NCI-H460 (cell line): ENCODE results near the genes ADAMTS6 and MAST4.

DNA sequence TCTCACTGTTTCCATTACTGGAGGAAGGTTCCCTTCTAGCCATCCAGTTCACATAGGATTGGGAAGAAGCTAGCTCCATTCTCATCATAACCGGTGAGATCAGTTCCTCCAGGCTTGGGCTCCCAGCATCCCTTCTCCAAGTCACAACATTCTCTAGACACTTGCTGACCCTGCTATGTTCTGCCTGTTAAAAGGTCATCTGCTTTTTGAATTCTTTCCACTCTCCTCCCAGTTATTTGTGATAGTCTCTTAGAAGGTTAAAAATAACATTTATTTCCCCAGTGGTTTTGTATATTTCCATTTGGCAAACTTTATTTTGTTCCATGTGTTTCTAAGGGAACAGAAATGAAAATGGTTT is 269.5 kb downstream of the CWC27 start:
RAMPAGE:
- cytosol, long total RNA, result no peak
- long total RNA, result no peak
- nucleus, long total RNA, result no peak

GRCh38 chr5:65061319-65061966 is 292.7 kb downstream of the CWC27 start:
RAMPAGE:
- cytosol, long total RNA, result no peak
- long total RNA, result no peak
- nucleus, long total RNA, result no peak

RAMPAGE:
- cytosol, long total RNA, result no peak
- long total RNA, result no peak
- nucleus, long total RNA, result no peak
Measured at GRCh38 chr5:65479946-65481159, 1.4 kb downstream of the ADAMTS6 start.

RAMPAGE:
- cytosol, long total RNA, result no peak
- long total RNA, result no peak
- nucleus, long total RNA, result start-site peak on the minus strand at chr5:65481827-65481893, 53 and 19 reads in 2 replicates
Measured at GRCh38 chr5:65481342-65482221, at the start of gene ADAMTS6. Gene ADAMTS6, minus strand, starts transcription at chr5:65481920.

DNA sequence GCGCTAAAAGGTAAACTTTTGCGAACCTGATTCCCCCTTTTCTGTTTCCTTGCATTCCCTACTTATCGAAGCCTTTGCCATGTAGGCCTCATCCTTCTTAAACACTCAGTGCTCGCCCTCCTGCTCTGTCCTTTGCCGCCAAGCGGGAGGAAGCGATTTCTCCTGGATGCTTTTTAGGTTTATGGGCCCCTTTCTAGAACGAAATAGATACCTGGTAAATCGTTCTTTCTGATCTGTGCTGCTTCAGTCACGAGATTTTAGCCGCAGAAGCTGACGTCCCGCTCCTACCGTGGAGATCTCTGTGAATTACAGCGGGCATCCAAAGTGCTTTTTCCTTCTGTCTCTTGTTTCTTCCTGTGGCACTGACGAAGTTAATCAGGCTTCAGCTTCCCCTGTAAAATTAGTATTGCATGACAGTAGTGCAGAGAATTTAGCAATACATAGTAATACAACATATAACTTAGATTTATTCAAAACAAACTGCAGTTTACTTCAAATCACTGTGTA is 323 bp downstream of the SHLD3 start:
RAMPAGE:
- cytosol, long total RNA, result no peak
- long total RNA, result no peak
- nucleus, long total RNA, result no peak

RAMPAGE:
- cytosol, long total RNA, result no peak
- long total RNA, result no peak
- nucleus, long total RNA, result no peak
Measured at GRCh38 chr5:65926938-65927537, 663 bp downstream of the ERBIN start.

GRCh38 chr5:65975194-65976024 is 49.0 kb downstream of the ERBIN start:
RAMPAGE:
- cytosol, long total RNA, result no peak
- long total RNA, result no peak
- nucleus, long total RNA, result no peak

DNA sequence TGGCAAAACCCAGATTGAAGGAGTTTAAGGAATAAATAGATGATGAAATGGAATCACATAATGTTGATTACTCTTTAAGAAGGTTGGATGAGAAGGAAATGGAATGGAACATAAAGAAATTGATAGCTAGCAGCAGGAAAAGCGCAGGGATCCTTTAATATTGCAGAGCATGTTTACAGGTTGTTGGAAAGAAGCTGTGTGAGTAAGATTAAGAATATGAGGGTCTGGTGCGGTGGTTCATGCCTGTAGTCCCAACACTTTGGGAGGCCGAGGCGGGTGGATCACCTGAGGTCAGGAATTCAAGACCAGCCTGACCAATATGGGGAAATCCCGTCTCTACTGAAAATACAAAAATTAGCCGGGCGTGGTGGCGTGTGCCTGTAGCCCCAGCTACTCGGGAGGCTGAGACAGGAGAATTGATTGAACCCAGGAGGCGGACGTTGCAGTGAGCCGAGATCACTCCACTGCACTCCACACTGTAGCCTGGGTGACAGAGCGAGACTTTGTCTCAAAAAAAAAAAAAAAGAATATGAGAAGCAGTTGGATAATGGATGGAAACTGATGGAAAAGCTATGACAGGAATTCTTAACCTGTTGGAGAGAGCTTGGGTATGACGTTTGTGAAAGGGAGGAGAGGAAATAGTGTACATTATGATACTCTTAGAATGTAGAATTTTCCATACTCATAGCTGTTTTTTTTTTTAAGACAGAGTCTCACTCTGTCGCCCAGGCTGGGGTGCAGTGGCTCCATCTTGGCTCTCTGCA is 107.4 kb downstream of the ERBIN start:
RAMPAGE:
- cytosol, long total RNA, result no peak
- long total RNA, result no peak
- nucleus, long total RNA, result no peak

DNA sequence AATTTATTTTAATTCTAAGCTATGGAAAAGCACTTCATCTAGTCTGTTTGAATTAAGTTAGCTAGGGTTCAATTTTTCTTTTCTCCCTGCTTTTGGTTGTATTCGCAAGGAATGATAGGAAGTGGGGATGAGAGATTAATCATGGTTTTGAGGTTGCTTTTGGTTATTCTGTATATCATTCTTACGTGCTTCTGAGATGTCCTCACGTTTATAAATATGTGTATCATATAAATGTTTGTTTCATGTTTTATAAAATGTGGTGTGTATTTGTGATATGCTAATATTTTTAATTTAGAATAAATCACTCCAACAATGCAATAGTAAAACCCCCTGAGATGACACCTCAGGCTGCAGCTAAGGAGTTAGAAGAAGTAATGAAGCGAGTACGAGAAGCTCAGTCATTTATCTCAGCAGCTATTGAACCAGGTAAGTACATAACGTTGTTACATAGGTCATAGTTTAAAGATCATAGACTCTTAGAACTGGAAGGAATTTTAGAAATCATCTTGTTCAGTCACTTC is 19.5 kb downstream of the SREK1 start:
RAMPAGE:
- cytosol, long total RNA, result no peak
- long total RNA, result no peak
- nucleus, long total RNA, result no peak

GRCh38 chr5:66595859-66596871 is at the start of gene MAST4:
Gene MAST4, plus strand, starts transcription at chr5:66596393.
RAMPAGE:
- cytosol, long total RNA, result no peak
- long total RNA, result no peak
- nucleus, long total RNA, result no peak

GRCh38 chr5:66978469-66979204 is 218.0 kb downstream of the CD180 start:
RAMPAGE:
- cytosol, long total RNA, result no peak
- long total RNA, result no peak
- nucleus, long total RNA, result no peak

DNA sequence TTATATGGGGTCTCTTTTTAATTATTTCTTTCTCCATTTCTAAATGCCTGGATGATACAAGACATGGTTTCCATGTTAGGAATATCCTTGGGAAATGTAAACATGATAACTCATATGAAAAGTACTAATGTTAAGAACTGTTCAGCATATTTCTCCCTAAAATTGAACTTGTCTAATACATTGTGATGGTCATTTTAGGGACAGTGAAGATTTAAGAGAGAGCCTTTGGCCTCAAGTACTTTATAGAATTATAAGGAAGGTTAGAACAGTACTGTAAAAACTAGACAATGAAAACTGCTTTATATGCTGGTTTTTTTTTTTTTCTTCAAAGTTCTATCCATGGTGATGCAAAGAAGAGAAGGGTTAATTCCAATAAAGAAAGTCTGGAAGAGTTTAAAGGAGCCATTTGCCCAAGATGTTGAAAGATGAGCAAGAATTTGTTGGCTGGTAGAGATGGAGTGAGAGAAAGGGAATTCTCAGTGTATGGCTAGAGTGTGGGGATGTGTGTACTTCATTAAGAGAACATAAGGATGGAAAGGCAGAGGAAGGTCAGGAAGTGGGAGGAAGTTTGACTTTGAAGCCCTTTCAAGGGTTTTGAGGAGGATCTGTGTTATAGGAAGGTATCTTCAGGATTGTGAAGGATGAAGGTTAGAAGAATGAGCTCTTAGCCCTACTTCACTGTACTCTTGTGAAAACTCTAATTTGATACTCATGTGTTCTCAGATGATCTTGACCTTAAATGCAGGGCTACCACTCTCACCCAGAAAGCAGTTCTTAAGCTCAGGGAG is 141.7 kb downstream of the CD180 start:
RAMPAGE:
- cytosol, long total RNA, result no peak
- long total RNA, result no peak
- nucleus, long total RNA, result no peak

GRCh38 chr5:67062846-67063553 is 133.6 kb downstream of the CD180 start:
RAMPAGE:
- cytosol, long total RNA, result no peak
- long total RNA, result no peak
- nucleus, long total RNA, result no peak

GRCh38 chr5:67063554-67063979 is 133.0 kb downstream of the CD180 start:
RAMPAGE:
- cytosol, long total RNA, result no peak
- long total RNA, result no peak
- nucleus, long total RNA, result no peak

DNA sequence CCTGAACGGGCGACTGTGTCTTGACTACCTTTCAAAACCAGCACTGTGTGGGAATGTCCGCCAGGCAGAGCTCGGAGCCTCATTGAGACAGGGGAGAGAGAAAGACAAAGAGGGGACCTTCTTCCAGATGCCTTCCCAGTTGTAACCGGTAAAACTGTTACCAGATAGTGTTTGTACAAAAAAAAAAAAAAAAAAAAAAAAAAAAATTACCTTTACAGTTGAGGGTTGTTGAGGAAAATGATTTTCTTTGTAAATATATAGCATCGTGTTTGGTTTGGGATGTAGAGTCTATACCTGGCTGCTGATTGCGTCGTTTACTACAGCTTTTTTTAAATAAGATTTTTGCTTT is 29.5 kb downstream of the CD180 start:
RAMPAGE:
- cytosol, long total RNA, result no peak
- long total RNA, result no peak
- nucleus, long total RNA, result no peak

DNA sequence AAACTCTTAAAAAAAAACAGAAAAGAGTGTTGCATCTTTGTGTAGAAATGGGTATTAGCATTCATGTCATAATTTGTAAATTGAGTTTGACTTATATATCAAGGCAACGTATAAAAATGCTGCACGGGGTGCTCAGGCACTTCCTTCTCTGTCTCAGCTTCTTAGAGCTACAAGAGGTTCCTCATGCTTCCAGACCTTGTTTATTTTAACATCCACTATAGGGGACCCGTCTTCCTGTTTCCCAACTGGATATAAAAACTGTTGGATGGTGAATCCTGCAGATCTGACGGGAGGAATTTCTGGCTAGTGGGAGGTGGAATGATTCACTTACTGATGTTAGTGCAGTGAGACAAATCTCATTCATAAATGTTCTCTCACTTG is 108.0 kb upstream of the CD180 start:
RAMPAGE:
- cytosol, long total RNA, result no peak
- long total RNA, result no peak
- nucleus, long total RNA, result no peak

DNA sequence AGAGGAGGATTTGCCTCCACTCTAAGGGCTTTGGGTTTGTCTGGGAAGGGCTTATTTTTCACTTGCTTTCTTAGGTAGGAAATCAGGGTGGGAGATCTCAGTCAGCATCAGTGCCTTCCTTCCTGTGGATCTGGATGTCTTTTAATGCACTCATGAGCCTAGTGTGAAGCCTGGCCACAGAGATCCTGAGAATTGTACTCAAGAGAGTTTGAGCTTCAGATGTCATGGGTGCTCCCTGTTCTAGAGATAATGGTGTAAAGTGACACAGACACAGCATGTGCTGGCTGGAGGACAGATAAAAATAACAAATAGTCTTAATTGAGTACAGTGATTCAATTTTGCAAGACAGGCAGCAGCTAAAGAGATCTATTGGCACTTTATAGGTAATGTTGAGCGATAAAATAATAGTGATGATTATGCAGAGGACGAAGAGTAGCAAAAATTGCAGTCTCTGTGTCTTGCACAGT is 408.9 kb upstream of the PIK3R1 start:
RAMPAGE:
- cytosol, long total RNA, result no peak
- long total RNA, result no peak
- nucleus, long total RNA, result no peak

RAMPAGE:
- cytosol, long total RNA, result no peak
- long total RNA, result no peak
- nucleus, long total RNA, result no peak
Measured at GRCh38 chr5:67961295-67961872, 254.2 kb upstream of the PIK3R1 start.

RAMPAGE:
- cytosol, long total RNA, result no peak
- long total RNA, result no peak
- nucleus, long total RNA, result no peak
Measured at GRCh38 chr5:68037527-68037748, 178.1 kb upstream of the PIK3R1 start.

DNA sequence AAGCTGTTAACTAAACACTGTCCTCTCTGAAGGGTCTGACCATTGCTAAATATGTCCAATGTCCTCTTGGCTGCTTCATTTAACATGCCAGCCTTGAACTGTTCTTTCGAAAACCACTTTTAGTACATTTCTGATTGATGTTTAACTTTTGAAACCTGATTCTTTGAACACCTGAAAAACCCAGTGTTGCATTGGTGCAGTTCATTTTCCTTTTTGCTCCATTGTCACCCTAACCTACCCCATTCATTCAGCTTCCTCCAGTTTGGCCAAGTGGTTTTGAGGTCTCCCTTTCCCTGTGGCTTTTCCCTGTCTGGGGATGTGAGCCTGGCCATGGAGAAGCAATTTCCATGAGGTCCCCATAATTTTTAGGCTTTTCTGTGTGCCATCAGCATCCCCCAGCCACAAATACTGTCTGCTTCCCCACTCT is 134.8 kb upstream of the PIK3R1 start:
RAMPAGE:
- cytosol, long total RNA, result no peak
- long total RNA, result no peak
- nucleus, long total RNA, result no peak